Mesenchymal stem cell of adipose (primary cell): ENCODE measurements around a stretch of chr6.

GRCh38 chr6:137871891-137872505 is 4.9 kb downstream of the TNFAIP3 start:
- CAGE, long polyA plus RNA = no peak

DNA sequence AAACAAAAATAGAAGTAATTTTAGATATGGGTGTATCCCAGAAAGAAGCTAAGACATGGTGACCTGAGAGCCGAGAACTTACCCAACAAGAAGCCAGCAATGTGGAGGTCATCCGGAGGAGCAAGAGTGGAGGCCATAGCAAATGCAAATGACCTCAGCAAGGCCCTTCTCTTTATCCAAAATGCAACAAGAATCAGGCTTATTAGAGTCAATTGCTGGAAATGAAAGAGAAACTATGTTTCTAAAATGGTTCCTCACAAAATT is 90.4 kb downstream of the TNFAIP3 start:
- CAGE, long polyA plus RNA = no peak

DNA sequence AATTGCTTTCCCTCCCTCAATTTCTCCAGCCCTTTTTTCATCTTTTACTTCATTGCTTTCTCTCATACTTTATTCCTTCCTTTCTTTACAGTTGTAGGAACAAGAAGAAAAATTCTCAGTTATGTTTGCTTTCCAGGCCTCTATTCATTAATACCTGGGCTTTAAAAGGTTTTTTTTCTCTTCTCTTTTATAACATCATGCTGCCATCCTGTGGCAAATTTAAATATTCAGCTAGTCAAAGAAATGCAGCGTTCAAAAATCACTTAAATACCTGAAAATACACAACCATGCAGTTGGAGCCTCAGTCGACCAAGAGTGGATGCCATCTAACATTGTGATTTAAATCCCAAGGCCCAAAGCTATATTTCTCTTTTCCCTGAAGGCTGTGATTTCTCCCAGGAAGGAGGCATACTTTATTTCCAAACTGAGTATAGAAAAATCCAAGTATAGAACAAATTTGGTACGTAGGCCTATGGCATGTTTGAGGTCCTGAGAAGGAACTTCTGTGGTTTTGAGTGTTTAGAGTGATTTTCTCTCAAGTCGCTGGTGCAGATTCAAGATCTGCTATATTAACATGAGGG is 108.7 kb downstream of the TNFAIP3 start:
- CAGE, long polyA plus RNA = no peak

DNA sequence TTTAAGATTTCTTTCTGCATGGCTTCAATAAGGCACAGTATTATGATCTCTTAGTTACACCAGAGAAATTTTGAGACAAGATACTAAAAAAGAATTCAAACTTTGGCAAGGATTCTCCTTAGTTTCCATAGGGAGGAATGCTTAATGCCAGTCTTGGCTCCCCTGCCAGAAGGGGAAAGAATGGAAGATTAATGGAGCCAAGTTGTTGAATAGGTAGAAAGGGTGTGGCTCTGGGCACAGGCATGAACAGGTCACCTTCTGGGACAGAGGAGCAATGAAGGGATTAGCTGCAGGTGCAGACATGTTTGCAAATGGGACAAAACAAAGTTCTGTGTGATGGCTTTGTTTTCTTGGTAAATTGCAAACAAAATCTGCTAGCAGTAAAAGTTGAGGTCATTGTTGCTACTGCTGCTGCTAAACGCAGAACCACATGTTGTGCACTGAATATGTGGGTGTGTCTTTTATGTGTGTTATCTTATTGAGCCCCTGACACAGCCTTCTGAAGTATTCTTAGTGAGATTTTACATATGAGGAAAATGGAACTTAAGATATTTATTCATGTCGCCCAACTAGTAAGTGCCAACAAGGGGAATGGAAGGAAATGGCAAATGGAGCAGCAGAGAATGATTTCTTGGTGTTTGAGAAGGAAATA is 93.2 kb downstream of the PERP start:
- CAGE, long polyA plus RNA = no peak

DNA sequence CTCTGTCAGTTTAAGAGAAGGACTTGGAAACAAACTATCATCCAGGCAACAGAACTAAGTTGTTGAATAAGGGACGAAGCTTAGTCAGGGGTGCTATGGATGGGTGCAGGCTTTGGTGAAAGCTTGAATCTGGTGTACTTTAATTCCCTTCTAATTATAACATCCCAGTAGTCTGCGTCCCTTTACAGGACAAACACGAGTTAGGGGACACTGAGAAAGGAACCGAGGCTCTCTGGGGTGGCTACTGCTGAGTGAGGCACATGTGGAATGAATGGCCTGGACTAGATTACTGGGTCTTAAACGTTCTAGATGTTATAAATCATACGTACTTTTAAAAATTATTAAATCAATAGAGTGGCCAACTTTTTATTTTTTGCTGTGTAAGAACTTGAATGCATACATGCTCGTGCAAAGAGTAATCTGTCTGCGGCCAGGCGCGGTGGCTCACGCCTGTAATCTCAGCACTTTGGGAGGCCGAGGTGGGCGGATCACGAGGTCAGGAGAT is 4.8 kb downstream of the PERP start:
- CAGE, long polyA plus RNA = no peak

- CAGE, long polyA plus RNA = no peak
Observed at GRCh38 chr6:138259003-138259549, 40.8 kb upstream of the PBOV1 start.

GRCh38 chr6:138262488-138263341 is 44.4 kb upstream of the PBOV1 start:
- CAGE, long polyA plus RNA = no peak

- CAGE, long polyA plus RNA = no peak
Observed at GRCh38 chr6:138439361-138440069, 35.5 kb downstream of the HEBP2 start.

GRCh38 chr6:138484896-138485661 is 14.2 kb downstream of the NHSL1 start:
- CAGE, long polyA plus RNA = no peak

DNA sequence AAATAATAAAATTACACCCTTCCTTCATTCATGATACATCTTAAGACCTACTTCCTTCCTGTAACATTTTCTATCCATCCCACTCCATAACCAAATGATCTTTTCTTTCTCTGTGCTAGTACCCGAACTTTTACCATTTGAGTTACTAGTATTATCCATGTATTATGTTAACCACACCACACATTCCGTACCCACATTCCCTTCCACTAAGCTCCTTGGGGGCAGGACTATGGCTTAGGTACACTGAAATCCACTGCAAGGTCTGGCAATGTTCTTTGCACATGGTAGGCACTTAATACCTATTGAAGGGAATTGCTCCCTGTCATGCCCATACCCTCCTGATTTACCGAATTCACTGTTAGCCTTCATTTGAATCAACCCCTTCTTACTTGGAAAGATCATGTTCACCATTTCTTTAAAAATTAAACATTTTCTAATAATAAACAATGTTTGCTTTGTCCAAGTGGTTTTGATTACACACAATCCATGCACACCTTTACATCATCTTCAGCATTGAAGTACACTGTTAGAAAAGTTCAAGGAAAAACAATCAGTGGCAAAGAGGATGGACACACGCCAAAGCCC is 24.8 kb downstream of the REPS1 start:
- CAGE, long polyA plus RNA = no peak

GRCh38 chr6:138989032-138989450 is 988 bp upstream of the REPS1 start:
- CAGE, long polyA plus RNA = no peak

DNA sequence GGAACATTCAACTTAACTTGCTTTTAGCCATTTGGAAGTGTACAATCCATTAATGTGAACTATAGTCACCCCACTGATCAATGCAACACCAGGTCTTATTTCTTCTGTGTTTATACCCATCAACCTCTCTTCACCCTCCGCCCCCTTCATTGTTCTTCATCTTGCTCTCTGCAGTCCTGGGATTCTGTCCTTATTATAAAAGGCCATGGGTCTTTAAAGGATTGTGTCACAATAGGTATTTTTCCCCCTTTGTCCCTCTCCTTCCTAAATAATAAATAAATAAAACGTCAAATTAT is 1.7 kb downstream of the ABRACL start:
- CAGE, long polyA plus RNA = no peak

DNA sequence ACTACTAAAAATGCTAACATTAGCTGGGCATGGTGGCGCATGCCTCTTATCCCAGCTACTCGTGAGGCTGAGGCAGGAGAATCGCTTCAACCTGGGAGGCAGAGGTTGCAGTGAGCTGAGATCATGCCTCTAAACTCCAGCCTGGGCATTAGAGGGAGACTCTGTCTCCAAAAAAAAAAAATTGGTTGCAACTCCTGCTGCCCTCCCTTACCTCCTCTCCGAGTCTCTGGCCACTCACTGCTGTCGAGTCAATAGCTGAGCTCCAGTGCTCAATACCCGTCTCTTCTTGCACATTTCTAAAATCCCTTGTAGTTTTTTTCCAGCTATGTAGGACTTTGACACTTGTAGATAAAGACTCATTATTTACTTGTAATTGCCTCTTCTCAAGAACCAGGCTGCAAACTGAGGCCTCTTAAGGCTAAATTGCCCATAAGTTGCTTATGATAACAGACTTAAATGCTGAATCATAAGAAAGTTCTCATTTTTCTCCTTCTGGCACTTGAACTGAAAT is 13.8 kb downstream of the HECA start:
- CAGE, long polyA plus RNA = no peak

DNA sequence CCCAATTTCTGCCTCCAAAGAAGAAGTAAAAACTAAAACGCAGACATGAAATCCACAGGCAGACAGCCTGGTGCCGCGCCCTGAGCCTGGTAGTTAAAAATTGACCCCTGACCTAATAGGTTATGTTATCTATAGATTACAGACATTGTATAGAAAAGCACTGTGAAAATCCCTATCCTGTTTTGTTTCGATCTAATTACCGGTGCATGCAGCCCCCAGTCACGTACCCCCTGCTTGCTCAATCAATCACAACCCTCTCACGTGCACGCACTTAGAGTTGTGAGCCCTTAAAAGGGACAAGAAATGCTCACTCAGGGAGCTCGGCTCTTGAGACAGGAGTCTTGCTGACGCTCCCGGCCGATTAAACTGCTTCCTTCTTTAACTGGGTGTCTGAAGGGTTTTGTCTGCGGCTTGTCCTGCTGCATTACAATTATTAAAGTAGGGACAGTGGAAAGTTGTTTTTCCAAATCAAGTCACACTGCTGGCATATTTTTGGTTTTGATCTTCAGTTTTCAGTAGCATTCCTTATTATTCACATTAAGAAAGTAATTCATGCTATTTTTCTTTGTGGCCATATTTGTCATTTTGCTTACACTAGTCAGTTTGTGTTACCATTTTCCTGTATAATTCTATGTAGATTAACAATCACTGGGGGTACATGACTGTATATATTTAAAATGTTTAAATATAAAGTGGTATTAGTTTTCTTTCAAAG is 2.5 kb downstream of the TXLNB start:
- CAGE, long polyA plus RNA = no peak

- CAGE, long polyA plus RNA = no peak
Observed at GRCh38 chr6:139486162-139486664, 111.8 kb upstream of the CITED2 start.

- CAGE, long polyA plus RNA = no peak
Observed at GRCh38 chr6:139764444-139765119, 390.1 kb upstream of the CITED2 start.

DNA sequence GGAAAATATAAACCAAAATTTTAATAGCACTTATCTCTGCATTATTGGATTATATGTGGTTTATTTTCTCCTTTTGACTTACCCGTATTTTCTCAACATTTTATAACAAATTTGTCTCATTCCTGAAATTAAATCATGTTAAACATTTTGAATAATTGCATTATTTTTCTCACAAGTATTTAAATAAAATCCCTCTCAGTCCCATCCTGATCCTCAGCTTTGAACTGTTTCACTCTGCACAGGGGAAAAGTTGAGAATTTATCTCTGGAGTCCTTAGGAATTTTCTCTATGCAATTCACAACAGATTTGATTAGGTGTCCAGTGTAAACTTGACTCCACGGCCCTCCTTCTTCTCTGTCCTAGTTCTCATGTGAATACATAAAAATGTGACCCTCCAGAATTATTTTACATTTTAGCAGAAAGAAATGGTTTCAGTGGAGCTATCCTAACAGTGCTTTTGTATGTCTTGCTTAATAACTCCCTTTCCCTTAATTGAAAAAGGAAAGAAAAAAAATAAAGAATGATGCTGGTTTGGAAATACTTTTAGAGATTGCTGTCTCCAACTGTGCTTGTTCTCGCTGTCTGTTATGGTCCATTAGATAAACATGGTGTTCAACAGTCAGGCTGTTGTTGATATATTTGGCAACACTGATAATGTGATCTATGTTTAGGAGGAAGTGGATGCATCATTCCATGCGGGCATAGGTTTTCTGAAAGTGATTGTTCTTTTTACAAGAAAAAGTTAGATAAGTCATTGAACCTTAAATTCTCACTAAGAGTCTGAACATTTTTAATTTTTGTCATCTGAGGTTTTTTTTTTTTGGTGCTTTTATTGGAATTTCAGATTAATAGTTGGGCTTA is 599.3 kb upstream of the CITED2 start:
- CAGE, long polyA plus RNA = no peak

DNA sequence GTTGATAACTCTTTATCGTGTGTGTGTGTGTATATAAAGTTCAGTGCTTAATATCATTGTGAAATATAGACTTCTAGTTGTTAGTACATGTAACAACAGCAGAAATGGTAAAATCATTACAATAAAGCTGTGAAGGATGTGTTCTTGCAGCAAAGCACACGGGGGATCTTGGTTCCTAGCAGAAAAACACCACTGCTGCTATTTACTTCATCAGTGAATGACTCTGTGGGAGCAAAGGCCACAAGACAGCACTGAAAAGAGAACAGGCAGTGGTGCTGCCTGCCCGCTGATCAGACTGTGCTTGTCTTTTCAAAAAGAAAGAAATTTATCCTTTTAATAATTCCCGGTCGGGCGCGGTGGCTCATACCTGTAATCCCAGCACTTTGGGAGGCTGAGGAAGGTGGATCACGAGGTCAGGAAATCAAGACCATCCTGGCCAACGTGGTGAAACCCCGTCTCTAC is 689.9 kb upstream of the CITED2 start:
- CAGE, long polyA plus RNA = no peak

GRCh38 chr6:140101335-140101936 is 727.0 kb upstream of the CITED2 start:
- CAGE, long polyA plus RNA = no peak

DNA sequence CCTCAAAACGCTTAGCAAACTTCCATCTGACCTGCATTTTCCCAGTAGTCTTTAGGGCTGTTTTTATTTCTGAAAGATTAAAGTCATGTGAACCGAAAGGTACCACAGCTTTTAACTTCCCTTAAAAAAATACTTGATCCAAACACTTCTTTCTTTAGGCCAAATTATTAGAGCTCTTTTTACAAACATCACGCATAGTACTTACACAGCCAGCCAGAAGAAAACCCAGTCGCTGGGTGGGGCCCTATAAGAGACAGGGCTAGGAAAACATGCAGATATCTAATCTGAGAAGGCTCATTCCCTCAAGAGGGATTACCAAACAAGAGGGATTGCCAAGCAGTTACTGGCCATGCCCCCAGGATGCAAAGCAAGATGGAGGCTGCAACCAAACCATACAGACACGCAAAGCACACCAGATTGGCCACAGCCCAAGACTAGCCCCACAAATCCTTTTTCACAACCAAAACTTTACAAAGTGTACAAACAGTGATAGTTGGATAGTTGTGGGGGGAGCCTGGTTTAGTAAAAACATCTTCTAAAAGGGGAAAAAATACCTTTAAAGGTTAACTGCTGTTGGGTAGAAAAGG is 1235.4 kb upstream of the GJE1 start:
- CAGE, long polyA plus RNA = no peak